Cerebellum (tissue), 5 donors: ENCODE measurements around a stretch of chr14.

DNA sequence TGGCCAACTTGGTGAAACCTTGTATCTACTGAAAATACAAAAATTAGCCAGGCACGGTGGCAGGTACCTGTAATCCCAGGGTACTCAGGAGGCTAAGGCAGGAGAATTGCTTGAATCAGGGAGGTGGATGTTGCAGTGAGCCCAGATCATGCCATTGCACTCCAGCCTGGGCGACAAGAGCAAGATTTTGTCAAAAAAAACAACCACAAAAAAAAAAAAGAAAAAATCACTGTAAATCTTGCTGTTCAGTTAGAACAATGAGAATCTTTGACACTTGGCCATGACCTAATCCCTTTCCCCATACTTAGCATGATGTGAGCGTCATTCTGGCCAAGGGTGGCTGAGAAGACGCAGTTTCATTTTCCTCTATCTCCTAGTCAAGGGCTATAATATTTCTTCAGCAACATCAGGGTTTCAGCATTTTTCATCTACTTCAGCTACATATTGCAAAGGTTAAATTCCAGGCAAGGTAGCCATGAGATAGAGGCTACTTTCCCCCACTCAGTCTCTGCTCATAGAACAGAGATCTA lies 599.4 kb upstream of the MDGA2 start:
- PRO-cap, 3 experiments: no peak in any of the 3 experiments
- RAMPAGE, long total RNA: no peak

DNA sequence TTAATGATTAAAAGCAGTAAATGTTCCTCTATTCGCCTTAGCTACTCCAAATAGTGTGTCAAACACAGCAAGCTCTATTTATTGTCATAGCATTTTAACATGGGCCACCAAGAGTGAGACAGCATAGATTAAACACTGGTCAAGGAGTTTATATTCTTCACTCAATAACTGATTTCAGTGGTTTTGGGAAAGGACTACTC lies 658.2 kb upstream of the MDGA2 start:
- PRO-cap, 3 experiments: no peak in any of the 3 experiments
- RAMPAGE, long total RNA: no peak

GRCh38 chr14:49577240-49578029 lies 8.7 kb downstream of the RPS29 start:
- PRO-cap, 3 experiments: no peak in any of the 3 experiments
- RAMPAGE, long total RNA: no peak

- PRO-cap, 3 experiments: no peak in any of the 3 experiments
- RAMPAGE, long total RNA: no peak
Observed at GRCh38 chr14:49581099-49582006, 4.8 kb downstream of the RPS29 start.

DNA sequence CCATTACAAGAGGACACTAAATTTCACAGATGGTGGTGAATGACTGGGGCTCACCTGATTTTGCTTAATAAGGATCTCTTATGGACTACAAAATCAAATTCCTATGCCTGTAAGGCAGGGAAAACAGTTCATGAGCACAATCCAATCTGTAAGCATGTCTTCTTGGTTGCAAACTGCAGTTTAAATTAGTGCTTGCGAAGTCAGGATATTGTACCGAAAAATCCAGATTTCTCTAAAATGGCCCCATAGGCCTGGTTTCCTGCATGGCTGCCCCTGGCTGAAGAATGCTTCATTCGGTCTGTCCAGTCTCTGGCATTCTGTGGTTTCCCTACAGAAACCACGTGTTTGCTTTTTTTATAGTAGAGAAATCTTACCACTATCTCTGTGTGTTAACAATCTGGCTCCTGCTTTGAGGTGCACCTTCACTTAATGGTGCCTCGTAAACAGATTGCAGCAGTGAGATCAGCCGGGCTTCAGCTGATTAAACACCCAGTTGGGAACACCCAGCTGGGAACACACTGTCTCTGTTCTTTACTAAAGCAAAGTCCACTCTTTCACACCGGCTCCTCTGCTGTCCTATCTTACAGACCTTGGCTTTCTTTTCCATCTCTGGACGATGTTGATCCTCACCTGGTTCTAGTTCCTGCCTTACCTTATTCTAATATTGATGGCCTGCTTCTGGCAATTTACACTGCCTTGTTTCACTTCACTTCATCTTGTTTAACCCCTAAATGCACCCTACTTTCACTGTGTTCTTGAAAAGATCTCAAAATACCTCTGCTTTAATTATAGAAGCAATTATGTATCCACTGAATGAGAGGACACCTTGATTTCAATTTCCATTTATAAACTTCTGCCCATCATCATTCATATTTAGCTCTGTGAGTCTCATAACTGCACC lies 6.7 kb upstream of the DNAAF2 start:
- PRO-cap, 3 experiments: no peak in any of the 3 experiments
- RAMPAGE, long total RNA: no peak

- PRO-cap, 3 experiments: no peak in any of the 3 experiments
- RAMPAGE, long total RNA: no peak
Observed at GRCh38 chr14:49771576-49772068, 3.7 kb downstream of the KLHDC2 start.

DNA sequence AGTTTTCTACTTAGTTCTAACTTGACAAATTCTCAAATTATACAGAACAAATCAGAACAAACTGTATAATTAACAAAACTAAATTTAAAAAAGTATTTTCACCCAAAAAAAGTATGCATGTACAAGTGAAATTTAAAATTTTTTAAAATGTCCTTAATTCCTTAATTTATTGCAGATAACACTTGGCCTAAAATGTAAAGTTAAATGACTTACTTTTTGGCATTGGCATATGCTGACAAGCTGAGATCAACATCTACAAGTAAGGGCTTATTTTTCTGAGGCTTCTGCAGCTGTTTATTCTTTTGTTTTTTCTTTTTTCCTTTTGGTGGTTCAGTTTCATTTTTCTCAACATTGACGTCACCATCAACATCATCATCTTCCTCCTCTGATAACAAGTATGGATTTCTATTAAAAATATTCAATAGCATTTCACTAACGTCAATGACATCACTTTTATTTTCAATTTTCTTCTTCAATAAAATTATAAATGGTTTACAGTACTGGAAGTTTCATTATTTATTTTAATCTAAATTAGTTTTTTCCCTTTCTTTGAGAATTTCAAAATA lies 24.1 kb downstream of the NEMF start:
- PRO-cap, 3 experiments: no peak in any of the 3 experiments
- RAMPAGE, long total RNA: no peak

DNA sequence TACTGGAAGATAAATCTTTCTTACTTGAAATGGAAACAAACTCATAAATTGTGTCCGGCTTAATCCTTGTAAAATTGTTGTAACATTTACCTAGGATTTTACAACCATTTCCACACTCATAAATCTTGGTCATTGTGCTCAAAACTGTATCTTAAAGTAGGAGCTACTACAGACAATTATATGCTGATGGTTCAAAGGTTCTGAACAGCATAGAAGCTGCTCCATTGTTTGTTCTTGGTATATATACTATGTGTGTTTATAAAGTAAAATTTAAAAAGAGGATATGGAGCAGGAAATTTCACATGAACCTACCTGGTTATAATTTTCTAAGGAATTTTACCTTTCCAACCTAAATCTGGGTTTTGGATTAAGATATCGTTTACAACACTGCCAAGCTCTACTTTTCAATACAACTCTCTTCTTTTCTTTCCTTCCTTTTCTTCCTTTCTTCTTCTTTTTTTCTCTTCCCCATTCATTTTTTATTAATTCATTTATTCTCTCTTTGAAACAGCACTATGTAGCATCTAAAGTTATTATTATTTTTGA lies 4.4 kb upstream of the ARF6 start:
- PRO-cap, 3 experiments: no peak in any of the 3 experiments
- RAMPAGE, long total RNA: no peak

GRCh38 chr14:49892099-49892792 lies 636 bp upstream of the ARF6 start:
- PRO-cap, 3 experiments: peak in 1 of 3 experiments; most common plus-strand start chr14:49892675 (in 1); most common minus-strand start chr14:49892432 (in 1)
- RAMPAGE, long total RNA: no peak

- PRO-cap, 3 experiments: peak in 1 of 3 experiments; most common plus-strand start chr14:49893460 (in 1); most common minus-strand start chr14:49893535 (in 1)
- RAMPAGE, long total RNA: no peak
Observed at GRCh38 chr14:49893186-49893608, 315 bp downstream of the ARF6 start.

GRCh38 chr14:49962227-49963321 lies 69.7 kb downstream of the ARF6 start:
- PRO-cap, 3 experiments: no peak in any of the 3 experiments
- RAMPAGE, long total RNA: no peak

- PRO-cap, 3 experiments: no peak in any of the 3 experiments
- RAMPAGE, long total RNA: no peak
Observed at GRCh38 chr14:49972774-49973396, 80.0 kb downstream of the ARF6 start.

DNA sequence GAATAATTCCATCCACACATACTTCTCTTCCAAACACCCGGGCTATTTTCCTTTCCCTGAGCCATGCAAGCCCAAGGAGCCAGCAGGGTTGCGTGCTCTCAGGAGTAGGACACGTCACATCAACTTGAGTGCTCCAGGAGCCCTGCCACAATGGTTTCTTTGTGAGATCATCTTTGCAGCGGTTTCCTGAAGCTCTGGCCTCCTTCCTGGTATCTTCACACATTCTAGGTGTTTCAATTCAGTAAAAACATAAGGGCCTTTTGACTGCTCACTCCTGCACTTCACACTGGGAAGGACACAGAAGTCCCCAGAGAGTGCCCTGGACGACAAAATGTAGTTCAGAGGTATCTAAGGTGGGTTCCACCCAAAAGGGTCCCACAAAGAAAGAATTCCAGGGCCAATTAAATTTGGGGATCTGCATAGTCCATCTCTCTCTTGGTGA lies 109.0 kb downstream of the ARF6 start:
- PRO-cap, 3 experiments: no peak in any of the 3 experiments
- RAMPAGE, long total RNA: no peak

- PRO-cap, 3 experiments: no peak in any of the 3 experiments
- RAMPAGE, long total RNA: no peak
Observed at GRCh38 chr14:50002345-50003015, 109.6 kb downstream of the ARF6 start.

DNA sequence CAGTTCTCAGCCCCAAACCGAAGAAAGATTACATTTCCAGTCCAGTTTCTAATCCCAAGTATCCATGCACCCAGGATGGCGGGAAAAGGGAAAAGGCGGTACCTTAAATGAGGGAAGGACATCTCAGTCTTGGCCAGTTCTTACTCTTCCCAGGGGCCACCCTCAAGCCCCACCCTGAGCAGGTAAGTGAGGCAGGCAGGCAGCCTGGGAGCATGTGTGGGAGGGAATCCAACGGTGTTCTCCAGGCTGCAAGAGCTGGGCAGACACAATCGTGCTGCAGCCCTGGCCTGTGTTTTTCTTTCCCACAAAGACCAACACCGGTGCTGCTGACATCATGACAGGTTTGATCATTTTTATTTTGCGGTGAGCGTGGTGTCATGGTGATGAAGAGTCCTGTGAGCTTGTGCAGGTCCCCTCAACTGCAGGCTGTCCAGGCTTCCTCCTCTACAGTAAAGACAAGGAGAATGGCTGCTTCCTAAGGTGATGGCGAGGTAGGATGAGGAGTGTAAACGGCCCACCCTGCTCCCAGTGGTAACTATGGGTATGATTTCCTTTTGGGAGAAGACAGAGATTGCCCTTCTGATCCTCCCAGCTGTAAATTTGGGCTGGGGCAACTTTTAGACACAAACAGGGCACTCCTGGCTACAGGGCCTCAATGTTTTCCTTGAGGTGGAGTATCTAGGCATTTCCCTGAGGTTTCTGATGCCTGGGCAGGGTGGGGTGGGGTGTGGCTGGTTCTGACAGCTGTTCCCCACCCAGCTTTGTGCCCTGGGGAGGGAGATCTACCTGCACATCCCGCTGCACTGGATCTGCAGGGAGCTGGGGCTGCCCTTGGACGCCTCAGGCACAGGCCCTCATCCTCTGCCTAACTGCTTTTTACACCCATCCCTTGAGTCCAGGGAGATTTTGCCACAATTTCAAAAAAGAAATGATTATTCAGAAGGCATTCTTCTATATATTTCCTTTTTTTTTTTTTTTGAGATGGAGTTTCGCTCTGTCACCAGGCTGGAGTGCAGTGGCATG lies 109.1 kb downstream of the VCPKMT start:
- PRO-cap, 3 experiments: no peak in any of the 3 experiments
- RAMPAGE, long total RNA: no peak

DNA sequence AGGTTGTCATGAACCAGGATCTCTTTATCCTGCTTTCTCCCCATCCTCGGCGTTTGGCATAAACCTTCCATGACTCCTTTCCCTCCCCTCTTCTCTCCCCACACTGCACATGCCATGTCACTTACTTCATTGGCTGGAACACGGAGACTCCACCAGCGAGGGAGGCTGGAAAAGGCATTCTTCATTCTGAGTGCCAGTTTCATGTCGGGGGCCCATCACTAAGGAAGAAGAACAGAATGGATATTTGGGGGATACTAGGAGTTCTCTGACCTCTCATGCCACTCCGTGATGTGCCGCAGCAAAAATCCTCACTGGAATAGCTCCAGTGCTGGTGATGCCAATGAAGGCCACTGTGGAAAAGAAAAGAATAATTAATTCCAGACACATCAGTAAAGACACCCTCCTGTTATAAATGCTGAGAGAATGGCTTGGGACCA lies 105.5 kb downstream of the VCPKMT start:
- PRO-cap, 3 experiments: no peak in any of the 3 experiments
- RAMPAGE, long total RNA: no peak

DNA sequence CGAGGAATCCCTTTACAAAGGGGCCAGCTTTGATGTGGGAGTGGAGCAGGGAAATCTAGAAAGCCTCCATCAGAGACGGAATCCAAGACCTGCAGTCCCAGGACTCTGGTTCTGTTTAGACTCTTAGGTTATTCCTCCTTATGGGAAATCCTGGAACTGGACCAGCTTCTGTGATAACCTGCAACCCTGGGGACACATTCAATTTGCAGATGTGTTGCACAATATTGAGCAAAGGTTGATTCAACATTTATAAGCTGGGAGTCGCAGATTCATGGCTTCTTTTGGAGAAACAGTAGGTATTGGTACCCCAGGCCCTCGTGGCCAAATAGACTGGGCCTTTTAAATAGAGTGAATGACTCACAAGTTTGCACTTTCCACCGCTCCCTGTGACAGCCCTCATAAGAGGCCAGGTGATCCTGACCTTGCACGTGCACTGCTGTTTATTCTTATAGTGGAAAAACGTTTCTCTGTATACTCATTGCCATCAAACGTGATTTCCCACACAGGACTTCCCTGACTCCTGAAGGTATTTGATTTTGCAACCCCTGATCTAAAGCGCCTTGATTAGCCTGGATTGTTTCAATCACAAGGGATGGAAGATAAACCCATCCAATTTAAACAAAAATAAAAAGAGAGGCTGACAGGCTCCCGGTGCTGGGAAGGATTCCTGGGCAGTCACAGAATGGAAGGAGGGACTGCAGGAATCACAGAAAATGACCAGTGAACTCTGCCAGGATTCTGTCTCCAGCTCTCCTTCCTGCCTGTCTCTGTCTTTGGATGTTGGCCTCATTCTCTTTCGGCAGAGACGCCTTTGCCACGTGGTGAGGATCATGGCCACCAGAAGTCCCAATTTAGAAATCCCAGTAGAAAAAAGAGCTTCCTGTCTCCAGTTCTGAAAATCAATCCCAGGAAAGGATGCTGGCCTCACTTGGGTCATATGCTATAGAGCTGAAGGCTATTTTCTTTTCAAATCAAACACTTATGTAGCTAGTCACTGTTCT lies 97.9 kb downstream of the VCPKMT start:
- PRO-cap, 3 experiments: peak in 2 of 3 experiments; most common minus-strand start position 769 of the sequence (in 1)
- RAMPAGE, long total RNA: no peak

DNA sequence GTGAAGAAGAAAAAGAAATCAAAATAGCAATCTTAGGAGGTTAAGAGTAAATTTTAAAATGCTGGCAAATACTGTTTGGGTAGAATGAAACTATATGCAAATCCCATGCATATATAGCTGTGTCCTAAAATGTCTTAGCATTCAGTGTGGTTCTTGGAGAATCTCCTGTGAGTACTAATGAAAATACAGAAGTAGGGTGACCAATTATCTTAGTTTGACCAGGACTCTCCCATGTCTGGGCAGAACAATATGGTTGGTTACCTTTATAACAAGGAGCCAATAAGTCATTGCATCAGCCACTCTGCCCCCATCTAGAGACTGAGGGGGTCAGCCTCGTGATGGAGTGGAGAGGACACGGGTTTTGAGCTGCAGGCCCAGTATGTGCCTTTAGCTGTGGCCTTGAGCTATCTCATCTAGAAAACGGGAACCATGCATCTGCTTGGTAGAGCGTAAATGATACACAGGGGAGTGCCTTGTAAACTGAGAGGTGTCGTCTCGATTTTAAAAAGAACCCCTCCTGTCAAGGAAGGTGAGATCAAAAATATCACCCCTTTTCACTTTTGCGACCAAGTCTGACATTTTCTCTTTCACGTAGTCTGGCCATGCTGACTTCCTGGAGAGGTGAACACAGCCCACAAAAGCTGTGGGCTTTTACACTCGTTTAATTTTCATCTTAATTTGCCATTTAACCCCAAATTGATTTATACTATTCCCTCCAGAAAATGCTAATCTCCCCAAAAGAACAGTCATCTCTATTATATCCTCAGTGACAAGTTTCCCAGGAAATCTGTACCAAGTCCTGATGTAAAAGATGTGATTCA lies 30.9 kb downstream of the VCPKMT start:
- PRO-cap, 3 experiments: no peak in any of the 3 experiments
- RAMPAGE, long total RNA: no peak

GRCh38 chr14:50313017-50313469 lies 919 bp downstream of the DMAC2L start:
- PRO-cap, 3 experiments: no peak in any of the 3 experiments
- RAMPAGE, long total RNA: no peak

- PRO-cap, 3 experiments: peak in 3 of 3 experiments; most common plus-strand start chr14:50561215 (in 3); most common minus-strand start chr14:50561126 (in 3)
- RAMPAGE, long total RNA: no peak
Observed at GRCh38 chr14:50560903-50561342, 978 bp downstream of the ATL1 start.